ENCODE results near the gene GTF3C6.

DNA sequence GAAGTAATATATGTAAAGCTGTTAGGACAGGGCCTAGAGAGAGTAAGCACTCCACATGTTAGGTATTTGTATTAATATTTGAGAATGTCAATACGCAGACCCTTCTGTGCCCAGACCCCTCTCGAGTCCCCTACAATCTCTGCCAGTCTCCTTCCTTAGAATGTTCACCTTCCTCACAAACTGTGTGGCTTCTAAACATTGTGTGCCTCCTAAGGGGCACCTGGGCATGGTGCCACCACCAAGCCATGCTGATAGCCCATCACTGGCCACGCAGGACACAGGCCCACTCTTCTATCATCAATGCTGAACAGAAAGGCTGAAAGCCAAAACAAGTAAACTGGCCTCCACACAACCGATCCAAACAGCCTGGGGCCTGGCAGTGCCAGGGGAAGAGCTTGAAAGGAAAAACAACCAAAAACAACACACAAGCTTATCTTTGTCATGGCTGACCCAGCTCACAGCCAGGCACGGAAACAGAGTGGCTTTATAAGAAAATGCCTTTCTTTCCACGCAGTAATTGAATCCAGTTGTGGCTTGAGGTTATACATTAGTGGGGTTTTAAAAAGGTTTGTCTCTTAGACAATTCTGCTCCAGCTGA lies 65.2 kb upstream of the SLC22A16 start:
- PRO-cap, 3 experiments: no peak in any of the 3 experiments
- RAMPAGE, long total RNA: no peak

GRCh38 chr6:110564736-110565233 lies 88.4 kb upstream of the SLC22A16 start:
- PRO-cap, 3 experiments: no peak in any of the 3 experiments
- RAMPAGE, long total RNA: no peak

DNA sequence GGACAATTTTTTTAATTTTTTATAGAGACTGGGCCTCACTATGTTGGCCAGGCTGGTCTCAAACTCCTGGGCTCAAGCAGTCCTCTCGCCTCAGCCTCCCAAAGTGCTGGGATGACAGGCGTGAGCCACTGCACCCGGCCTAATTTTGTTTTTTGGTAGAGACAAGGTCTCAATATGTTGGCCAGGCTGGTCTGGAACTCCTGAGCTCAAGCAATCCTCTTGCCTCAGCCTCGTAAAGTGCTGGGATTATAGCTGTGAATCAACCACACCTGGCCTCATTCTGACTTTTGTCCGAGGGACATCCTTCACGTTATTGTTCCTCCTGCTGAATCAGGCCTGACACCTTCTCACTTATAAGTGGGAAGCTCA lies 92.4 kb upstream of the SLC22A16 start:
- PRO-cap, 3 experiments: no peak in any of the 3 experiments
- RAMPAGE, long total RNA: no peak

- PRO-cap, 3 experiments: no peak in any of the 3 experiments
- RAMPAGE, long total RNA: no peak
Observed at GRCh38 chr6:110622631-110623488, 146.4 kb upstream of the SLC22A16 start.

DNA sequence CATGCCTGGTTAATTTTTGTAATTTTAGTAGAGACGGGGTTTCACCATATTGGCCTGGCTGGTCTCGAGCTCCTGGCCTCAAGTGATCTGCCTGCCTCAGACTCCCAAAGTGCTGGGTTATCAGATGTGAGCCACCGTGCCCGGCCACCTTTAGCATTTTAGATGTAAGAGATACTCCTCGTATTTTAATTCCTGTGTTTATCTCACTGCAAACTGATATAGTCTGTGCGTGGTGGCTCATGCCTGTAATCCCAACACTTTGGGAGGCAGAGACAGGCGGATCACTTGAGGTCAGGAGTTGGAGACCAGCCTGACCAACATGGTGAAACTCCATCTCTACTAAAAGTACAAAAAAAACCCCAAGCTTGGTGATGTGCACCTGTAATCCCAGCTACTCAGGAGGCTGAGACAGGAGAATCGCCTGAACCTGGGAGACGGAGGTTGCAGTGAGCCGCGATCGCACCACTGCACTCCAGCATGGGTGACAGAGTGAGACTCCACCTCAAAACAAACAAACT lies 27.1 kb downstream of the AMD1 start:
- PRO-cap, 3 experiments: no peak in any of the 3 experiments
- RAMPAGE, long total RNA: no peak

GRCh38 chr6:110958313-110959379 lies at the start of gene GTF3C6:
GTF3C6 (plus strand) TSS chr6:110958706.
- PRO-cap, 3 experiments: peak in 3 of 3 experiments; most common plus-strand start chr6:110958747 (in 2); most common minus-strand start chr6:110958526 (in 3)
- RAMPAGE, long total RNA: start-site peak on the plus strand at chr6:110958449-110958535, 378 and 95 reads in 2 replicates; start-site peak on the plus strand at chr6:110958631-110958764, 1,814 and 956 reads in 2 replicates

GRCh38 chr6:111291002-111291547 lies 31.9 kb downstream of the MFSD4B start:
- PRO-cap, 3 experiments: no peak in any of the 3 experiments
- RAMPAGE, long total RNA: no peak

GRCh38 chr6:111551480-111552702 lies 53.8 kb downstream of the TRAF3IP2 start:
- PRO-cap, 3 experiments: no peak in any of the 3 experiments
- RAMPAGE, long total RNA: no peak

GRCh38 chr6:111625424-111626032 lies 19.9 kb upstream of the TRAF3IP2 start:
- PRO-cap, 3 experiments: no peak in any of the 3 experiments
- RAMPAGE, long total RNA: no peak

DNA sequence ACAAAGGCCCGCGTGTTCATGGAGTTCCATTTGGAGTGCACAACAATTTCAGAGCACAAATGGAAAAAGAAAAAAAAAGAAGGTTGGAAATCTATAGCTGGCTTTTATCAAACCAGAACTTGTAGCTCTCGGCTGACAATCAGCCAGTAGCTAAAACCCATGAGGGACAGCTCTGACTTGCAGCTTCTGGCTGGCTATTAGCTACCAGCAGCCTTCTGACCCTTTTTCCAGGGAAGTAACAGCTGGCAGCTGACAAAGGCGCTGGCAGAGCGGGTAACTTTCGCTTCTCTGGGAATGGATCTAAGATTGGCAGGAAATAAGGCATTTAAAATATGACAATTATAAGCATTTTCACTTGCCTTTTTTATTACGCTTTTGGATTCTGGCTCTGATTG lies 20.4 kb upstream of the TRAF3IP2 start:
- PRO-cap, 3 experiments: no peak in any of the 3 experiments
- RAMPAGE, long total RNA: no peak

DNA sequence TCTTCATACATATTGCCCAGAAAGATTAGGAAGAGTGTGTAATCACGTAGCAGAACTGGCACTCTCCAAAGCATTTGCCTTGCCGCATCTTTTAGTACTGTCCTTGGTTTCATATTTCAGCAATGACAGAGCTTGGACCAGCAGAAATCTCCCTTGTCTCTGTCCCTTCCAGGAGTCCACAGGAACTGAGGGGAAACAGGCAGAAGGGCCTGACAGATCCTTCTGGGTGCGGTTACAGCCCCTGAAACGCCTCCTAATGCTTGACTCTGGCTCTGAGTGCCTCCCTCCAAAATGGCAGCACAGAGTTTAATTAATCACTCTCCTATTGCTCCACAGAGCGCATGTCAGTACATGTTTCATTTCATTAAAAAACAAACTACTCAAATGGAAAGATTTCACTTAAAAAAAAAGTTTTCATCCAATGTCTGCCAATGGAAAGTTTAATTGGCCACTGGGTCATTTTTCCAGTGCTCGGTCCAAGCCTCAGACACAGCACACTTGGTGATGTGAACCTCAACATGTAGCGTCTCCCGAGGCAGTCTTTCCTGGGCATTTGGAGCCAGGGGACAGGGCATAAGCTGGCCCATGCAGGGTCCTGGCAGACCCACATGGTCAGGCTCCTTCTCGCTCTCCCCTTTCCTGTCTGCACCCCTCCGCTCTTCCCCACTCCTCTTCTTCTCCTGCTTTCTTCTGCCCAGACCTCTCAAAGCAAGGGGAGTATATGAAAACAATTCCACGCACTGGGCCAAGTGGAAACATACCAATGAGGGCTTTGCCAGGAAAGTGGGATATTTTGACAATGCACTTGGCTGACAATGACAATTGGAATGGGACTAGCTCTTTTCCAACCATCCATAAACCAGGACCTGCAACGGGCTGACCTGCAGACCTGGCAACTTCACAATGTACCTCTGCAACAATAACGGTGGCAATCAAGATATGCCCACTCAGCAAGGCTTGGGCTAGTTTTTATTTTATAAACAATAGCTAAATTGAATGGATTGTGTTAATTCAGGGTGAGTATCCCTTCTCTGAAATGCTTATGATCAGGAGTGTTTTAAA lies 58.7 kb upstream of the TRAF3IP2 start:
- PRO-cap, 3 experiments: peak in 1 of 3 experiments; most common minus-strand start position 692 of the sequence (in 1)
- RAMPAGE, long total RNA: no peak

- PRO-cap, 3 experiments: no peak in any of the 3 experiments
- RAMPAGE, long total RNA: no peak
Observed at GRCh38 chr6:111719808-111720283, 114.2 kb upstream of the TRAF3IP2 start.

DNA sequence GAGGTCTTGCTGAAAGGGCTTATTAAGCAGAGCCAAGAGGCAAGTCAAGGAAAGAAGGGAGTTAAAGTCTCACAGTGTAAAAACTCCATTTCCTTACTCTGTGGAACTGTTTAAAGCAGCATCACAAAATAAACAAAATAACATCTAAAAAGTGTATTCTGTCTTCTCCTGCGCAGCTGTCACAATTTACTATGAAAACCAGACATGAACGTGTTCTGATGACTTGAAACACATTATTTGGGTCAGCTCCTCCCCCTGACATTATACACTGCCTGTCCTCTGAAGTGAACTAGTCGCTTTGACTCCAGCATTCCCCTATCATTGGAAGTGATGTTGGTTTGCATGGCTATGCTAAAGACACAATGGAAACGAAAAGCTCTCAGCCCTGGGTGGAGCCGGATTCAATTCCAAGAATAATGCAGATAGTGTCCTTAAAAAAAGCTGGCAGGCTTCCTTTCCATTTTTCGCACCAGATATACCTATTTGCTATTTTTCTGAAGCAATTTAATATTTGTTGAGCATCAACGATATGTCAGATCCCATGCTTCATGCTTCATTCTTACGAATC lies 125.9 kb downstream of the FYN start:
- PRO-cap, 3 experiments: no peak in any of the 3 experiments
- RAMPAGE, long total RNA: no peak

GRCh38 chr6:111818756-111819155 lies 54.5 kb downstream of the FYN start:
- PRO-cap, 3 experiments: no peak in any of the 3 experiments
- RAMPAGE, long total RNA: no peak

GRCh38 chr6:111863917-111864799 lies 9.1 kb downstream of the FYN start:
- PRO-cap, 3 experiments: no peak in any of the 3 experiments
- RAMPAGE, long total RNA: no peak

DNA sequence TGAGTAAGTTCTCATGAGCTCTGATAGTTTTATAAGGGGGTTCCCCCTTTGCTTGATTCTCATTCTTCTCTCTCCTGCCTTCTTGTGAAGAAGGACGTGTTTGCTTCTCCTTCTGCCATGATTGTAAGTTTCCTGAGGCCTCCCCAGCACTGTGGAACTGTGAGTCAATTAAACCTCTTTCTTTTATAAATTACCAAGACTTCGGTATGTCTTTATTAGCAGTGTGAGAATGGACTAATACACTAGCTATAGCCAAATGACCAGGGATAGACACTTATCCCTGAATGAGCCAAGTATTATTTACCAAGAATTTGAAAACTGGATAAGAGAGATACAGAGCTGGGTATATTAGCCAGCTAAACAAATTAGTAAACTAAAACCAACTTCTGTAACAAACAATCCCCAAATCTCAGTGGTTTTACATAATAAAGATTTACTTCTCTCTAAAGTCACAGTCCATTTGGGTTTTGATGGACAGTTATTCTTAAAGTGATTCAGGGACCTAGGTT lies 7.6 kb upstream of the FYN start:
- PRO-cap, 3 experiments: no peak in any of the 3 experiments
- RAMPAGE, long total RNA: no peak

DNA sequence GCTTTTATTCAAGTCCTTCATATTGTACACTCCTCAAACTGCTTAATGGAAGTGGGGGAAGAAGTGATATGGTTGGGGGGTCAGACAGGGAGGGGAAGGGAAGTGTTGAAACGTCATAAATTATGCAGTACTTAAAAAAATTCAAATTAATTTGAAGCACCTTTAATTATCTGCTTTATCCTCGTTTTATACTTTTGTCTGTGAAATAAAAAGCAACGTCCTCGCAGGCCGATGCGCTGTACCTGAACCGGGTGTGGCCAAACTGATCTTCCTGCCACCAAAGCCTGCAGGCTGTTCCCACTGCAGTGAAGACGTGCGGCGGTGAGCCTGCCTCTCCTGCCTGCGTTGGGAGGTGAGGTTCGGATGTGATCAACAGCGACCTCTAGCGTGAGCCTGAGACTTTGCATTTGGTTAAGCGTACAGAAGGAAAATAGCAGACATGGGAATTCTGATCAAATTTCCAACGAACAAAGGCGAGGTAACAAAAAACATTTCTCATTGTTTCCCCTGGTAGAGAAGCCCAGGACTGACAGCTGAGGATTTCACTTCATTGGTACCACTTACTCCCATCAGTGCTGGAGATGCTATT lies 56.9 kb upstream of the CCN6 start:
- PRO-cap, 3 experiments: no peak in any of the 3 experiments
- RAMPAGE, long total RNA: no peak

GRCh38 chr6:112043069-112044028 lies 10.6 kb upstream of the CCN6 start:
- PRO-cap, 3 experiments: peak in 3 of 3 experiments; most common plus-strand start chr6:112043281 (in 1); most common minus-strand start chr6:112043698 (in 2)
- RAMPAGE, long total RNA: no peak

- PRO-cap, 3 experiments: no peak in any of the 3 experiments
- RAMPAGE, long total RNA: no peak
Observed at GRCh38 chr6:112085533-112086105, 1.7 kb downstream of the TUBE1 start.

GRCh38 chr6:112181122-112181401 lies 73.3 kb downstream of the LAMA4 start:
- PRO-cap, 3 experiments: no peak in any of the 3 experiments
- RAMPAGE, long total RNA: no peak